Occipital lobe (tissue), 2 donors: ENCODE measurements around a stretch of chr16.

- RAMPAGE, long total RNA: no peak
These were observed 772 bp downstream of the SLC12A4 start for GRCh38 chr16:67967299-67968430.

- RAMPAGE, long total RNA: no peak
These were observed 7.2 kb upstream of the DPEP3 start for GRCh38 chr16:67987227-67988138.

- RAMPAGE, long total RNA: no peak
These were observed 1.6 kb downstream of the NFATC3 start for GRCh38 chr16:68086716-68087246.

DNA sequence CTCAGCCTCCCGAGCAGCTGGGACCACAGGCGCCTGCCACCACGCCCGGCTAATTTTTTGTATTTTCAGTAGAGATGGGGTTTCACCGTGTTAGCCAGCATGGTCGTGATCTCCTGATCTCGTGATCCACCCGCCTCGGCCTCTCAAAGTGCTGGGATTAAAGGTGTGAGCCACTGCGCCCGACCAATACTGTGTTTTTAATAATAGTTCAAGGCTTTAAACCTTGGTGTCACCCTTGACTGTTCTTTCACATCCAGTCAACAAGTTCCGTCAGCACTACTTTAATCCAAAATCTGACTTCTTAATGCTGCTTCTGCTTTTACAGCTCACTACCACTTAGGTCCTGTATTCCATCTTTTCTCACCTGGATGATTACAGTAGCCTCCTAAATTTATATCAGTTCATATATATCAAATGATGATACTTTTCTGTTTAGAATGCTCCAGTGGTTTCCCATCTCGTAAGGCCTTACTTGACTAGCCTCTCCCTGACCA, 33.9 kb downstream of the NFATC3 start:
- RAMPAGE, long total RNA: no peak

- RAMPAGE, long total RNA: no peak
These were observed 9.3 kb downstream of the ESRP2 start for GRCh38 chr16:68226350-68227223.

DNA sequence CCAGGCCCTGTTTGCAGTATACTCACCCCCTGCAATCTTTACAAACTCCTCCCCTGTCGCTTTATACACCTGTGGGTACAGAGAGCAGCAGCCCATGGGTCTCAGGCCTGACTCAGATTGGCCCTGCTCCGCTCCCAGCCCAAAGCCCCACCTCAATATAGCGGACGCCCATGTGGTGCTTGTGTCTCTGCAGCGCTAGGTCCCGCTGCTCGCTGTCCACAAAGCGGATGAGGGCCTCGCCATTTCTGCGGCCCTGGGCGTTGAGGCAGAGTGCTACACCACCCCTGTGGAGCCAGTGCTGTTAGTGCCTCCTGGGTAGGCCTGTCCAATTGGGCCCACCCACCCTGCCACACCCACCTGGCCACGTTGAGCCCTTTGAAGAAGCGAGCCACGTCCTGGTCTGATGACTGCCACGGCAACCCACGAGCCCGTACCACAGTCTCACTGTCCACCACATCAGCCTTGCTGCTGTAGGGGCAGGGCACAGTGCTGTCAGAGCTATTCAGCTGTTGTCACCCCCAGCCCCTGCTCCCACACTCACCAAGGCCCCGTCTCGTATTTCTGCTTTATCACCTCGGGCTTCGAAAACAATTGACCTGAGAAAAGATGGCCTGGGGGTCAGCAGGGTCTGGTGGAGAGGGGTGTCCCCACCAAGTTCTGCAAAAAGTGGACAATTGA, 3.6 kb downstream of the ESRP2 start:
- RAMPAGE, long total RNA: no peak

- RAMPAGE, long total RNA: no peak
These were observed 1.4 kb downstream of the SLC7A6 start for GRCh38 chr16:68265917-68266029.

DNA sequence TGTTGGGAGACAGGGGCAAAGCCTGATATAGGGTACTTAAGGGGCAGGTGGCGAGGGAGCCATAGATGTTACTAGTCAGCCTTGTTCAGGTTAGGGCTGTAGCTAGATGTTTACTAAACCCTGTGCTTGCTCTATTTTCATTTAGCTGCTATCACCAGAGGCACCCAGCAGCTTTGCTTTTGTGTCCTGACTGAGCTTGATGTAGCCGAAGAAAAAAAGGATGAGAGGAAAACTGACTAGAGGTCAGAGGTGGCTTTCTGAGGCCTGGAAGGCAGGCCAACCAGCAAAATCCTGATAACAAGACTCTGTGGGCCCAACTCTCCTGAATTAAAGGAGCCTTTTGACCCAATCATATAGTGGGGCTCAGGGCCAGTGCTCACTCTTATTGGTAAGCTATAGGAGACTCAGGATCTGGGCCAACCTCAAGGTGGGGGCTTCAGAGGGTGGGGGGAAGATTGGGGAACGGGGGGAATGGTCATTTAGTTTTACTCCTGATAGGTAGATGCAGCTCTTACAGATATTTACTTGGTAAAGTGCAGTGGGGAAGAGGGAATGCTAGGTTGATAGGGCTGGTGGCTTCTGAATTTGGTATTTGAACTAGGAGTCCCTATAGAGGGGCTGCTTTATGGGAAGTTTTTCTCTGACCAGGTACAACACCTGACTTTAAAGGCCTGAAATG, 13.5 kb downstream of the SLC7A6OS start:
- RAMPAGE, long total RNA: no peak

GRCh38 chr16:68345226-68345763, 34.5 kb downstream of the PRMT7 start:
- RAMPAGE, long total RNA: no peak

DNA sequence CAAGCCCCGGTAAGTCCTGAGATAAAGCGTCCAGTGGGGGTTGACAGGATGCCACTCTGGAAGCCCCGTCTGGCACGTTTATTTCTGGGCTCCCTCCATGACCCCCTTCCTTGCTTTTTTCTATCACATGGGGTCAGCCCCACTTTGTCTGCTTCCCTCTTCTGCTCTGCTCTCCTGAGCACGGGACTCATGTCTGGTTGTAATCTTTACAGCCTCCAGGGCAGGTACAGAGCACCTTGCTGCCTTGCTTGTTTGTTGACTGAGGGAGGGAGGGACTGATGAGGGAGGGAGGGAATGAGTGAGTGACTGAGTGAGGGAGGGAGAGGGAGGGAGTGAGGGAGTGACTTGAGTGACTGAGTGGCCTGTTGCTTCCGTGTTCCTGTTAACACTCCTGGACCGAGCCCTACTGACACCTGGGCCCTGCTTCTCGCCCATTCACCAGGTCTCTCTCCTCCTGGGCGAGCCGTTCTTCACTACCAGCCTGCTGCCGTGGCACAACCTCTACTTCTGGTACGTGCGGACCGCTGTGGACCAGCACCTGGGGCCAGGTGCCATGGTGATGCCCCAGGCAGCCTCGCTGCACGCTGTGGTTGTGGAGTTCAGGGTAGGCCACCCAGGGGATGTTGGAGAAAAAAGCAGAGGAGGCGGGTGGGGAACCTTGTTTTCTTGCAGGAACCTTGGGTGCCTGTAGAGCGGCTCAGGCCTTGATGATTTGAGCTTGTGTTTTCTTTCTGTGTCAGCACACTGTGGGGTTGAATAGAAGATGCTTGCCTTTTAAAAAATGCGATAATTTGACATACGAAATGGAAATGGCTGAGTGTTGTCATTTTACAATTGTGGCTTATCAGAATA, 41.2 kb downstream of the PRMT7 start:
- RAMPAGE, long total RNA: no peak

DNA sequence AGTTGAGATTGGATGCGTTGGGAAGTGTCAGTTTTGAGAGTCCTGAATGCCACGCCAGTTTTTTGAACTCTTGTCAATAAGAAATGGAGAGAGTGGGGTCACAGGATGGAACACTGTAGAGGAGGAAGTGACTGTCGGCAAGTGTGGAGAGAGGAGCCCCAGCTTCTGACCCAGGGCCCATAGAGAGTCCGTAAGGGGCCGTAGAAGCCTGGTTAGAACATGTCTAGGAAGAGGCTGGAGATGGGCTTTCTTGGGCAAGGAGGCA, 894 bp downstream of the ZFP90 start:
- RAMPAGE, long total RNA: no peak

DNA sequence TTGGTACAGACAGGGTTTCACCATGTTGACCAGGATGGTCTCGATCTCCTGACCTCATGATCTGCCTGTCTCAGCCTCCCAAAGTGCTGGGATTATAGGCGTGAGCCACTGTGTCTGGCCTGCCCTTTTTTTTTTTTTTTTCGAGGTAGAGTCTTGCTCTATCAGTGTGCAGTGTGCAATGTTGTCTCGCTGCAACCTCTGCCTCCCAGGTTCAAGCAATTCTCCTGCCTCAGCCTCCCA, 4.6 kb downstream of the ZFP90 start:
- RAMPAGE, long total RNA: no peak

DNA sequence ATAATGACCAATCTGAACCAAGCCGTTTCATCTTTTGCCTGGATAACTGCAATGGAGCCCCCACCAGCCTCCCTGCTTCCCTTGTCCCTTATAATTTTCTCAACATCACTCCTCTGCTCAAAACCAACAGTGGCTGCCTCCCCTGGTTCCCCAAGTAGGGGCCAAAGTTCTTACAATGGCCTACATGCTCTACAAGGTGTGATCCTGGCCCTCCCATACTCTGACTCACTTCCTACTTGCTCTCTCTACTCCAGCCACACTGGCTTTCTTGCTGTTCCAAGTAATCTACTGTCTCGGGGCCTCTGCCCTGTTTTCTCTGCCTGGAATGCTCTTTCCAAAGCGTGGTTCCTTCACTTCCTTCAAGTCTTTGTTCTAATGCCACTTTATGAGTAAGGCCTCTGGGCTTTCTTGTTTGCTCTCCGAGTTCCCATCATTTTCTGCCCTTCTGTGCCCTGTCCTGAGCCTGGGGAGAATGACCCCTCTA, 4.2 kb upstream of the CDH3 start:
- RAMPAGE, long total RNA: no peak

DNA sequence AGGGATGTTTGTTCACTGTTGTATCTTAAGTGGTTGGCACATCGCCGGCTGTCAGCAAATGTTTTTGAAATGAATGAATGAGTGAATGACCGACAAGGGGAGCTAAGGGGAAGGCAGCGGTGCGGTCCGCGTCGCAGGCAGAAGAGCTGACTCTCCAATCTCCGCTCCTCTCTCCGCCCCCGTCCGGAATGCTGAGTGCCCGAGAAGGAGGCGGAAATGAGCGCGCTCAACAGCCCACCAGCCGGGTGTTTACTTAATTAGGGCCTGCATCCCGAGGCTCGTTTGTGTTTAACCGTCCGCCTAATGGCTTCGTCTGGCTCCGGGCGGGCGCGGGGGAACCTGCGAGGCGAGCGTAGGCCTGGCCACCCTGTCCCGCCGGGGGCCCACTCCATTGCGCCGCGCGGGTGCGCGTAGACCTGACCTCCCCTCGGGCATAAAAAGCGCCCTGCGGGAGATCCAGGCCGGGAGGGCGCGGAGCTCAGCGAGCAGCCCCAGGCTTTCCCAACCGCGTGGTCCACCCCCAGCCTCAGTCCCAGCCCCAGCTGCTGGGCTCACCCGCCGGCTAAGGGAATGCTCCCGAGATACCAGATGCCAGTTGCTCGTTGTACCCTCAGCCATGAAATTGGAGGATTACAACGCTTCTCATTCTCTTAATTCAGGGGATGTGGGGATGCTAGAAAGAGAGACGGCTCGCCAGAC, 2.5 kb upstream of the CDH3 start:
- RAMPAGE, long total RNA: no peak

GRCh38 chr16:68707340-68707886, 29.7 kb upstream of the CDH1 start:
- RAMPAGE, long total RNA: no peak

DNA sequence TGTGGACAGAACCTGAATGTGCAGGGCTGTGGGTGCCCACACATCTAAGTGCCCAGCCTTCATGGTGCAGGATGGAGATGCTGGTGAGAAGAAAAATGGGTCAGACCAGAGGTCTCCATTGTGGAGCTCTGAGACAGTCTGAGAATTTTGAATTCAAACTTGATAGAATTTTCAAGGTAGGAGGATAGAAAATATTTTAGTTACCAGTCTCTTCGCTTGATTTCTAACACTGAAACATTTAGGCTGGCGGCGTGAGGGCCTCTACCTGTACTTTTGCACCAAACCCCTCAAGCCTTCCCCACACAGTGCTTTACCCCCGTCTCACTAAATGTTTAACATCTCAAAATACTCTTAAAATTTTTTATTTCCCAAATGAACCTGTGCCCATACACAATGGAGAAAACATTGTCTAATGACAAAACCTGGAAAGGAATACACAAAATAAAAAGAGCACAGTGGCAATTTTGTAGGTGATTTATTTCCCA, 2.0 kb upstream of the TANGO6 start:
- RAMPAGE, long total RNA: no peak

GRCh38 chr16:69365781-69366363, 14.3 kb upstream of the TMED6 start:
- RAMPAGE, long total RNA: no peak

GRCh38 chr16:69370406-69370928, 15.3 kb downstream of the TERF2 start:
- RAMPAGE, long total RNA: no peak

GRCh38 chr16:69599513-69600655, 34.1 kb downstream of the NFAT5 start:
- RAMPAGE, long total RNA: no peak

DNA sequence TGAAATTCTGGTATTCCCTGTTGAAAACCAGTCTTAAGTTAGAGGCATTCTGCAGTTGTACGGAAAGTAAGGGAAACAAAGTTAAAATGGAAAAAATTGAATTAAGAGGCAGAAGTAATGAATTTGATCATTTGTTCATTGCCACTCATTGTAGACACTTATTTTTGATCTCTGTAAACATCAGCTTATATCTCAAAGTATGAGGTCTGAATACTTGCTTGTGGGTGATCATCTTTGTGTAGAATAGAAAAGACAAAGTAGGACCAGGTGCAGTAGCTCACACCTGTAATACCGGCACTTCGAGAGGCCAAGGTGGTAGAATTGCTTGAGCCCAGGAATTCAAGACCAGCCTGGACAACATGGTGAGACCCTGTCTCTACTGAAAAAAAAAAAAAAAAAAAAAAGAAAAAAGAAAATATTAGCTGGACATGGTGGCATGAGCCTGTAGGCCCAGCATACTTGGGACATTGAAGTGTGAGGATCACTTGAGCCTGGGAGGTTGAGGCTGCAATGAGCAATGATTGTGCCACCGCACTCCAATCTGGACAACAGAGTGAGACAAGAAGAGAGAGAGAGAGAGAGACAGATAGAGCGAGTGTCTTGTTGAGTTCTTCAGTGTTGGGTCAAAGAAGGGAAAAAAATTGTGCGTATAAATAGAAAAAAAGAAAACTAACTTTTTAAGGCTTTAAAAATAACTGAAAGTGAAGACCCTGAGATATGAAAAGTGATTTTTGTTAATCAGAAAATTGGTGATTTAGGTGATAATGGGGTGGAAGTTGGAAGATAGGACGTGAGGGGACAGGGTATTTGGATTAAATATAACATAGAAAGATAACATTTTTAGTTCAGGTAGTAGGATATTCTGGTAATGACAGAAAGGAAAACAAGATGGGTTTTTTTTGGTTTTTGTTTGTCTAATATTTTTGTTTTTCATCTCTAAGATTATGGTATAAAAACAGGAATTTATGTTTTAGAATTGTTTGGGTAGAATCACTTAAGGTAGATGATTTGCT, 44.0 kb downstream of the NFAT5 start:
- RAMPAGE, long total RNA: no peak